Left cardiac atrium (tissue), 1 donor: ENCODE data around the genes NEIL3 and CDKN2AIP.

DNA sequence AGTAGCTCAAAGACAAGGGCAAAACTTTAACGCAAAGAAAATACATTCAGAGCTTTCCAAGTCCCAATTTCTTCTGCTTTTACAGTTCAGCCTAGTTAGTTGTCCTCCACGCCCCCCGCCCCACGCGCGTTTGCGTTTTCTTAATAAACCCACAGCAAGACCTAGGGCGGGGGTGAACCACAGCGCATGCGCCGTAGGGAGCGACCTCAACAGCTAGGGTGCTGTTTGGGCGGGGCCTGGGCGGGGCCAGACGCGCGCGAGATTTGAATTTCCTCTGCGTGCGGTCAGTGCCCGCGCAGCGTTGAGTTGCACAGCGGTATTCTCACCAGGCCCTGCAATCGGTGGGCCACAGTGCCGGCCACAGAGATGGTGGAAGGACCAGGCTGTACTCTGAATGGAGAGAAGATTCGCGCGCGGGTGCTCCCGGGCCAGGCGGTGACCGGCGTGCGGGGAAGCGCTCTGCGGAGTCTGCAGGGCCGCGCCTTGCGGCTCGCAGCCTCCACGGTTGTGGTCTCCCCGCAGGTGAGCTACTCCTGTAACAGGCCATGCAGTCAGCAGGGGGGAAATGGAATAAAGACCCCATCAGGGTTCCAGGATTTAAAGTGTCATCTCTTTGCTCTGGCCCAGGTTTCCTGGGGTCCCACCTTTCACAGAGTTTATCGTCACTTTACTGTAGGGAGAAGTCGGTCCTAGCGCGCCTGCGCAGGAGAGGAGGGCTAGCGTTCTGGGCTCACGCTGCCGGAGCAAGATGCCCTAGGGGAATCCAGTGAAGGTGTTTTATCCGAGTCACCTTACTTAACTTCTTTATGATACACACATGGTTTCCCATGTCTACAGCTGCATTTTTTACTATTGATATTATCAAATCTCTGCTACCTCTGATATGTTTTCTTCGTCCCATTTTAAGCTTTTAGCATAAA is at the start of gene NEIL3:
NEIL3 (plus strand) TSS at position 287 of the 920 bp plus-strand sequence.
- PRO-cap, result unidirectional peak, minus-strand start at position 132 of the sequence

GRCh38 chr4:177440930-177441781 is 1.1 kb downstream of the AGA start:
- PRO-cap, result no peak

GRCh38 chr4:178532074-178532510 is 1089.9 kb upstream of the AGA start:
- PRO-cap, result no peak

DNA sequence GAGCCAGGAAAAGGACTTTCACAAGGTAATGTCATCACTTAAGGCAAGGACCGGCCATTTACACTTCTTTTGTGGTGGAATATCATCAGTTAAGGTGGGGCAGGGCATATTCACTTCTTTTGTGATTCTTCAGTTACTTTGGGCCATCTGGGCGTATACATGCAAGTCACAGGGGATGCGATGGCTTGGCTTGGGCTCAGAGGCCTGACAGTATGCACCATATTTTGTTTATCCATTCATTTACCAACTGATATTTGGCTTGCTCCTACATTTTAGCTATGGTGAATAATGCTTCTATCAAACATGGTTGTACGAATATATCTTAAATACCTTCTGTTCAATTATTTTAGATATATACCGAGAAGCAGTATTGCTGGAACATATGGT is 1728.1 kb upstream of the AGA start:
- PRO-cap, result no peak

- PRO-cap, result no peak
Measured at GRCh38 chr4:179465162-179465845, 2023.1 kb upstream of the AGA start.

DNA sequence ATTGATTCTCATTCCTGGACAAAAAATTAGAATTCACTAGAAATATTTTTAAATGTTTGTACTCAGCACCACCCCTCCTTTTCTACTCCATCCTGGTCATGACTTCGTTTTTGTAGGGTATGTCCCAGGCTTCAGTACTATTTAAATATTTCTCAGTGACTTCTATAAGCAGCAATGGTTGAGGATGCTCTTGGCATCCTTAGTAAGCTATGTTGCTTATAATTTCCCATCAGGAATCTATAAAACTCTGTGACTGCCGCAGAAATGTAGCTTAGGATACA is 822.6 kb upstream of the TENM3 start:
- PRO-cap, result no peak

DNA sequence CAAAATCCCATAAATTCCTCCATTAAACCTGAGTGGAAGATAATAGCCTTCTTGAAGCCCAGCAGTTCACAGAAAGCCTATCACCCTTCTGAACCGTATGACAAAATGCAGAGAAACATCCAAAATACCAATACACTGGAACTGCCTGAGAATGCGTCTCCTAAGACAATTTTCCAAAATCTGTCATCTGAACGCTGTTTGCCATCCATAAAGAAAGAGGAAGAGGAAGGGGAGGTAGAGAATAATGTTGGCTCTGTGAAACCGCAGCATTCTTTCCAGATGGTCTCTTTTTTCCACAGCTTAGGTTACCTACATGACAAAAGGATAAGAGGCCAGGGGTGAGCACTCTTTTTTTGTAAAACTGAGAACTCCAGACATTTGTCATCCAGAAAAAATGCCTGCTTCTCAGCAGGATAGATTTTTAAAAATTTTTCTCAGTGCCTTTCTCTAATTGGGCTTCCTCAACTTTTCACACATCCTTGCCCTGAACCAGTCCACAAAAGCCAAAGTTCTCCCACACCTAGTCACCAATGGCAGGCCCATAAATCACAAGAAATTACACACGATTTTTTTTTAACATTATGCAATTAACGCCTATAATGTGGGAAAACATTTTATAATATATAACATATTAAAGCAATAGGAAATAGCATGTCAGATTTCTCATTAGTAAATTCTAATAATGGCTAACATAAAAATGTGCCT is 158.2 kb upstream of the TENM3 start:
- PRO-cap, result no peak

DNA sequence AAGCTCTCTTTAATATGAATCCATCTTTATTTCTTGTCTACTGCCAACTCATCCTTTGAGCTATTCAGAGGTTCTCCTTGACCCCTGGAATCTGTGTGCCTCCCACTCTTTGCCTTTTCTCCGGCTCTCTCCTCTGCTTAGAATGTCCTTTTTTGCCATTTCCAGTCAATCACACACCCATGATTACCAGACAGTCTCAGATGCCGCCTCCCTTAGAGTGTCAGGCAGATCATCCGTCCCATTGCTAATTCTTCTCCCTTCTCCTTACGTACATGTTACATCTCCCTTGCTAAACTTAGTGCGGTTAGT is 52.0 kb upstream of the TENM3 start:
- PRO-cap, result no peak

DNA sequence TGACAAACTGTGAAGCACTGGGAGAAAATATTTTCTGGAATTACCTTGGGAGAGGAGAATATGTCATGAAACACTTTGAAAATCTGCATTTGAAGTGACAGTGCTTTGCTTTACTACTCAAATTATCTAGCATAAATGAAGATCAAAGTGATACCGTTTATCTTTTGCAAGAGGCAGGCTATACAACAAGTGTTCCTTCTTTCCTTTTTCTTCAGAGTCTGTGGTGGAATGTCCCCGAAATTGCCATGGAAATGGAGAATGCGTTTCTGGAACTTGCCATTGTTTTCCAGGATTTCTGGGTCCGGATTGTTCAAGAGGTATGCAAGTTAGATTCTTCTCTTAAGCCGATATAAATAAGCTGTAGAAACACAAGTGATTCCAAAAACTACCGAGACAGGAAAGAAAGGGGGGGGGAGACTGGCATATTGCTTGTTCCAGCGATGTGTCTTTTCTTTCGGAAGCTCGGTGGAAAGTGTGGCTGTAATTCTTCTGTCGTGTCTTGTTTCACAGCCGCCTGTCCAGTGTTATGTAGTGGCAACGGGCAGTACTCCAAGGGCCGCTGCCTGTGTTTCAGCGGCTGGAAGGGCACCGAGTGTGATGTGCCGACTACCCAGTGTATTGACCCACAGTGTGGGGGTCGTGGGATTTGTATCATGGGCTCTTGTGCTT is 237.0 kb downstream of the DCTD start:
- PRO-cap, result no peak

DNA sequence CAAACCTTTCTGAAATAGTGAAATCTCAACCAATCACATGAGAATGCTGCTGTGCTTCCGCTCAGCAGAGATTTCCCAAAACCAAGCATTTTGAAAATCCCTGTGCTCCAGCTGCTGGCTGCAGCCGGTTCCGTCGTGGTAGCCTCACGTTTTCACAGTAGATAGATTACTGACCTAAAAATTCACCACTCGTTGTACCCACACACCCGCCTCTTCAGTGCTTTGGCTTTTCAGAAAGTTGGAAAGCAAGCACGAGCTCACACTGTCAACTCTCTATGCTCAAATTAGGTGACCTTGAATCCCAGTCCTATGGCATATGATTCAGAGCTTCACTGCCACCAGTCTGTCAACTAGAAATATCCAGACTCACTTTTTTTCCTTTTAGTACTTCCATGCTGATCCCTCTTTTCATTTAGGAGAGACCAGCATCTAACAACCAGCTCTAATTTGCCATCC is 168.9 kb downstream of the DCTD start:
- PRO-cap, result unidirectional peak, minus-strand start at position 154 of the sequence

- PRO-cap, result no peak
Measured at GRCh38 chr4:182895746-182896327, 21.3 kb downstream of the DCTD start.

DNA sequence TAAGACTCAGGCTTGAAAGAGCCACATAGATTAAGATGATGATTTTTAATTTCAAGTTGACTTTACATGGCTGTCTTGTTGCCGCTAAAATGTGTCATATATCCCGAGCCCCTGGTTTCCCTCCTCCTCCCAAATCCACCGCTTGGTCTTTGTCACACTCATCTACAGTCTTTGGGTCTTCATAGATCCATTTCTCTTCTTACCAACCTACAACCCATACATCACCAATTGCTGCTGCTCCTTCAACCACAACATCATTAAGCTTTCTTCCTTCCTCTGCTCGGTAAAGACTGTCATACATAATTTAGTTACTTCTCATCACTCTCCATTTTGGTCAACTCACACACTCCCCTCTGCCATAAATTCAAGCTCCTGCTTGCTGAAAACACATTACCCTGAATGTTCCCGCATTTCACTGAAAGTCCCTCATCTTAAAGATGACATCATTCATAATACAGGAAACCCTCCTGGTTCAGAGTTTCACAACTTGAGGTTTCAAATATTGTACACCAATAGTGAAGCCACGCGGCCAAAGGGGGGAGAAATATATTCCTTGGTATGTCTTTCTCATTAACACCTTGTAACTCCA is 1.6 kb upstream of the DCTD start:
- PRO-cap, result no peak

GRCh38 chr4:182922492-182923219 is 5.5 kb upstream of the DCTD start:
- PRO-cap, result no peak

- PRO-cap, result no peak
Measured at GRCh38 chr4:182929357-182929706, 12.1 kb upstream of the DCTD start.

DNA sequence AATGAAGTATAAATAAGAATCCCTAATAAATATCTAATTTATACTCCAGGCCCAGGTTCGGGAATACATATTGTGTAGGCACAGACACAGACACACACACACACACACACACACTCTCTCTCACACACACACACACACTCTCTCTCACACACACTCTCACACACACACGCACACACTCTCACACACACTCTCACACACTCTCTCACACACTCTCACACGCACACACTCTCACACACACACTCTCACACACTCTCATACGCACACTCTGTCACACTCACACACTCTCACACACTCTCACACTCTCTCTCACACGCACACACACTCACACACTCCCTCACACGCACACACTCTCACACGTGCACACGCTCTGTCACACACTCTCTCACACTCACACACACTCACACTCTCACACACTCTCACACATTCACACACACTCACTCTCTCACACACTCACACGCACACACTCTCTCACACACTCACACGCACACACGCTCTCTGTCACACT is 42.9 kb upstream of the DCTD start:
- PRO-cap, result no peak

GRCh38 chr4:183166886-183167396 is 67.9 kb downstream of the WWC2 start:
- PRO-cap, result no peak

DNA sequence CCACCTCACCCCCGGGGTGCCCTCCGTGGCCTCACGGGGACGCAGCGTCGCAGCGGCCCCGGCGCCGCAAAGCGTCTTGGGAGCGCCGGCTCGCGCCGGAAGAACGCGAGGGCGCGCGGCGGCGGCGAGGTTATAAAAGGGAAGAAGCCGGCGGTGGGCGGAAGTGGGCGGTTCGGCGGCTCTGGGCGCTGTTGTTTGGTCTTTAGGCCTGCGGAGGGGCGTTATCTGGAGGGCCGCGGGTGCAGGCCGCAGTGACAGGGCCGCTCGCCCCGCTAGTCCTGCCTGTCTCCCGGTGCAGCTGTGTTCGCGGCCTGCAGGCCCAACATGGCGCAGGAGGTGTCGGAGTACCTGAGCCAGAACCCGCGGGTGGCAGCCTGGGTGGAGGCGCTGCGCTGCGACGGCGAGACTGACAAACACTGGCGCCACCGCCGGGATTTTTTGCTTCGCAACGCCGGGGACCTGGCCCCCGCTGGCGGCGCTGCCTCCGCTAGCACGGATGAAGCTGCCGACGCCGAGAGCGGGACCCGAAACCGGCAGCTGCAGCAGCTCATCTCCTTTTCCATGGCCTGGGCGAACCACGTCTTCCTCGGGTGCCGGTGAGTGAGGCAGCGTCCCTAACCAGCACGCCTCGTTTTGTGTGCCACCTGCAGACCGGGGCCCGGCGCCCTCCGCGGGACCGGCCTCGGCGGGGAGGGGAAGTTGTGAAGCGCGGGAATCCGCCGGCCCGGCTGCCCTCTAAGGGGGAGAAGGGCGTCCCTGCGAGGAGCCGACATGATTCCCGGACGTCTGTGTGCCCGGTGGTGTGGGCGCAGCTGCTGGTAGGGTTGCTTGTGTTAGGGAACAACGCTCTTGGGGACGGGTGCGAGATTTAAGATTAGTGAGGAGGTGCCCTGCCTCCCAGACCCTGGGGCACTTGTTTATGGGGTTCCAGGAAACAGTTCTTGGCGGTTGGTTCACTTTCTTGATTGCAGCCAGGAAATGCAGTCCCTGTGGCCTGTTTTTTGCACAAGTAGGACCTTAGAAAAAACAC is at the start of gene CDKN2AIP:
CDKN2AIP (plus strand) TSS at position 163 of the 1,030 bp plus-strand sequence.
- PRO-cap, result bidirectional peak, plus-strand start at position 163 of the sequence, minus-strand start outside the sequence

DNA sequence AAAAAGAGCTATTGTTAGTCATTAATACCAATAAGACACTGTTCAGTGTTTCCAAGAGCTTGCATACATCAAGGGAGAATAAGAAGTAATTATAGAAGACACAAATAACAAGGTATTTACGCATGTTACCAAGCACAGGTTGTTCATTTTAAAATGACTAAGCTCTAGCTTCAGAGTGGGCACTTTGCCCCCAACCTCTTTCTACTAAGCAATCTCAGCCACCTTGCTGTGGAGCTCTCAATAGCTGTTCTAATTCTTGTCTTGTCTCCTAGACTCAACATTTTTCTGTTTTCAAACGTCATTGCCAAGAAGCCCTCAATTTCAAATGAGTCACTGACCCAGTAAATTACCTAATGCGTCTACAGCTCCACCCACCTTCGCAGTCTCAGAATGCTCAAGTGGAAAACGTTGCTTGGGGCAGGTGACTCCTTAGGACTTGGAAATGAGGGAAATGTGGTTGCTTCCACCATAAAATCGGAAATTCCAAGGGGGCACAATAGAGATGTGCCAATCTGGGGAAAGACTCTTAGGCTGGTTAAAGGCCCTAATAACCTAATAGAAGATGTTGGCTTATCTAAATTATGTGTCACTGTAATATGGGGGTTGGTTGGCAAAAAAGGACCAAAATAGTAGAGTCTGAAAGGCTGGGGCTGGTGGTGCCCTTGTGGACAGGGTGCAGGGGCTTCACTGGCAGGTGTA is 59.0 kb downstream of the ING2 start:
- PRO-cap, result no peak

DNA sequence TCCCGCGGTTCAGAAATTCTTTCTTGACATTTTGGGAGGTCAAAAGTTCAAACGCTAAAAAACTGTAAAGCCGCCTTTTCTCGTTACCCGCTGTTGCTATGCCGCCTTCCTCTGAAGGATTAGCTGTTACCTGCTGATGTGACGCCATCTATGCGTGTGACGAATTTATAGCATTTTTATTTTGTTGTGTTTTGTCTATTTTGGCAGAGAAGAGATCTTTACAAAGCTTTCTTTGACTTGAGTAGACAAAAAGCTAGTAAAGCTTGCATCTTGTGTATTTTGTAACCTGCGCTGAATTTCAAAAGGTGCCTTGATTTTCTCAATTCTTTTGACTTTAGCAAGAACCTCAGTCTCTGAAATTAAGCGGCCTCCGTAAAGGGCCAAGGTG is 106.1 kb upstream of the STOX2 start:
- PRO-cap, result no peak

- PRO-cap, result no peak
Measured at GRCh38 chr4:184156039-184156789, 61.5 kb downstream of the ENPP6 start.